Hematopoietic multipotent progenitor cell (in vitro differentiated cells): ENCODE data around the gene WWOX.

GRCh38 chr16:75647917-75648832, 602 bp downstream of the TERF2IP start:
- CAGE, long polyA plus RNA, result start-site peak on the minus strand at chr16:75648569-75648663, 176 reads

GRCh38 chr16:75653814-75654783, 6.5 kb downstream of the TERF2IP start:
- CAGE, long polyA plus RNA, result no peak

DNA sequence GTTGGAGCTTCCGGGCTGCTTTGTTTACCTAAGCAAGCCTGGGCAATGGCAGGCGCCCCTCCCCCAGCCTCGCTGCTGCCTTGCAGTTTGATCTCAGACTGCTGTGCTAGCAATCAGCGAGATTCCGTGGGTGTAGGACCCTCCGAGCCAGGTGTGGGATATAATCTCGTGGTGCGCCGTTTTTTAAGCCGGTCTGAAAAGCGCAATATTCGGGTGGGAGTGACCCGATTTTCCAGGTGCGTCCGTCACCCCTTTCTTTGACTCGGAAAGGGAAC, 101.1 kb upstream of the CPHXL start:
- CAGE, long polyA plus RNA, result no peak

DNA sequence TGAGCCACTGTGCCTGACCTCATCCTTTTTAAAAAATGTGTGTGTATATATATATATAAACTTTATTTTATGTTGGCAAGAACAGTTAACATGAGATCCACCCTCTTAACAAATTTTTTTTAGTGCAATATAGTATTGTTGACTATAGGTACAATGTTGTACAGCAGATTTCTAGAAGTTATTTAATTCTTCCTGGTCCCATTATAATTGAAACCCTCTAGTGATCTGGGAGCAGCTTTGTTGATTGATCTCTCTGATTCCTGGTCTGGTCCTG, 254.2 kb upstream of the CNTNAP4 start:
- CAGE, long polyA plus RNA, result no peak

DNA sequence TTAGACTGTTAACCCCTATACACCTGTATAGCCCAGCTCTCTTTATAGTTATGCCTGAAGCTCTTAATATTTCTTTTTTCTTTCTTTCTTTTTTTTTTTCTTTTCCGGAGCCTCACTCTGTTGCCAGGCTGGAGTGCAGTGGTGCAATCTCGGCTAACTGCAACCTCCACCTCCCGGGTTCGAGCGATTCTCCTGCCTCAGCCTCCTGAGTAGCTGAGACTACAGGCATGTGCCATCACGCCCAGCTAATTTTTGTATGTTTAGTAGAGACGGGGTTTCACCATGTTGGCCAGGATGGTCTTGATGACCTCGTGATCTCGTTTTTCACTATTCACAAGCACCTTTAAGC, 15.8 kb downstream of the CNTNAP4 start:
- CAGE, long polyA plus RNA, result no peak

GRCh38 chr16:77192044-77192436, 1.1 kb downstream of the MON1B start:
- CAGE, long polyA plus RNA, result no peak

DNA sequence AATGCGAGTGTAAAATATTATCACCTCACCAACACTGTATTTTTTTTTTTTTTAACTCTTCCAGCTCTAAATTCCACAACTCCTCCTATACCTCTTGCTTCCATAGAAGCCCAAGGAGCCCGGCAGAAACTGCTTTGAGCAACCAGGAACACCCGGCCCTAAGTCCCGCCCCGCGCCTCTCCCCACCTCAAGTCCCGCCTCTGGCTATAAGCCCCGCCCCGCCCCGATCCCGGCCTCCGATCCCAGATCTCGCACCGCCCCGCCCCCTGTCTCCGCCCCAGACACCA, 208 bp upstream of the NUDT7 start:
- CAGE, long polyA plus RNA, result no peak

DNA sequence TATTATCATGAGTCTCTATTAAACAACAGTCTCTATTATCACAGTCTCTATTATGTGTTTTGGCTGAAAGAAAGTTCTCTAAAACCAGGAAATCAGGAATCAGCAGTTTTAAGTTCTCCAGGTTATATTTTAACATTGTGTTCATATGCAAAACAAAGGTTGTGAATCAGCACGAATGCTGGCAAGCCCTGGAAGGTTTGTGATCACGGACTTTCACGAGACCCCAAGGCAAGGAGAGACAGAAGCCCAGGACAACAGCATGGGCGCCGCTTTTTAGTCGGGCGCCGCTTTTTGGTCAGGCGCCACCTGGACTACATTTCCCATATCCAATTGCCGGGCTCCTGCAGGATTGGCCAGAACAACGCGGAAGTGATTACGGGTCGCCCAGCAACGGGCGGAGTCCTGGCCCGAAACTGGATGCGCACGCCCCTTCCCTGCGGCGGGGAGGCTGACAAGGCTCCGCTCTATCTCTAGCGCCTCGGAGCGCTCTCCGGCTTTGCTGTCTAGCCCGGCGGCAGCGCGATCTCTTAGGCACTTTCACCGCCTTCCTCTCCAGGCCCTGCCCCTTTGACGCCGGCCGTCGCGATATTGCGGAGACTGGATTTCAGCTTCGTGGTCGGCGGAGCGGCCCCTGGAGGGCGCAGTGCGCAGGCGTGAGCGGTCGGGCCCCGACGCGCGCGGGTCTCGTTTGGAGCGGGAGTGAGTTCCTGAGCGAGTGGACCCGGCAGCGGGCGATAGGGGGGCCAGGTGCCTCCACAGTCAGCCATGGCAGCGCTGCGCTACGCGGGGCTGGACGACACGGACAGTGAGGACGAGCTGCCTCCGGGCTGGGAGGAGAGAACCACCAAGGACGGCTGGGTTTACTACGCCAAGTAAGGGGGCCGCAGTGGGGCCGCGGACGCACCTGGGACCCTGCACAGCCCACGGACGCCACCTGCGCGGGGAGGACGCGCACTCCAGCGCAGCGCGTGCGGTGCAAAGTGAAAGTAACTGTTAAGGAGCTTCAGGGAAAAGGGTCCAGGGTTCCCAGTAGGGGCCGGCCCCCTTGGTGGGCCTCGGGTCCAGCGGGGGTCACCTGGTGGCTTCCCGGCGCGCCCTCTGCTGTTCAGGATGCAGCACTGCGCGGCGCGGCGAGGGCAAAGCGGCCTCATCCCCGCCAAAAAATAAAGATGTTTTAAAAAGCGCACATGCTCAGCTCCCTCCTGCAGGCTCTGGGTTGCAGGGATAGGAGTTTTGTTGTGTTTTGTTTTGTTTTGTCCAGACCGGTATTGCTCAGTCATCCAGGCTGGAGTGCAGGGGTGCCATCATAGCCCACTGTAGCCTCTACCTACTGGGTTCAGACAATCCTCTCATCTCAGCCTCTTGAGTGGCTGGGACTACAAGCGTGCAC, at the start of gene WWOX:
Gene WWOX, plus strand, starts transcription at position 641 of the 1,390 bp plus-strand sequence.
- CAGE, long polyA plus RNA, result start-site peak on the plus strand centred at position 703 of the sequence, 27 bp wide, 33 reads

DNA sequence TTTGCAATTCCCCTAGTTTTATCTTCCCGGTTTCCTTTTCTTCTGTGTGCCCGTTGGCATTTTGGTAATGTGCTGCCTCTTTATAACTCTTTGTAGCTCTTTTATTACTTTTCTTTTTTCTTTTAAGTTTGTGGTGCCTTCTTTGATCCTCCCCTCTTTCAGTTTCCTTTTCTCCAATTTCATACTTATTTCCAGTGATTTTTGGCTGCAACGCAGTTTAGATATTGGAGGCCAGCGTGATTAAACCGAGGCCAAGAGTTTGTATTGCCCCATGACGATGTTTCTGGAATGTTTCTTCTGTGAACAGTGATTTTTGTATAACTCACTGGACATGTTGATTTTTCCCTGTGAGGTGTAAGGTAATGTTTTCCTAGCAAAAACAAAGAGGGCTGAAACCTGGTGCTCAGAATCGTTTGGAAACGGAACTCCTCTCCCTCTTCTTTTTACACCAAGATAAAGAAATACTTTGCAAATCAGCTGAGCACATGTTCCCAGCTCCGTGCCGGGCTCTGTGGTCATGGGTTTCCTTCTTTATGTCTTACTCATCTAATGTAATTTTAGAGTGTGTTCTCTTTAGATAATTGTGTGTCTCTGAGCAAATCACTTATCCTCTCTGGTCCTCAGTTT, 344.3 kb downstream of the WWOX start:
- CAGE, long polyA plus RNA, result no peak

DNA sequence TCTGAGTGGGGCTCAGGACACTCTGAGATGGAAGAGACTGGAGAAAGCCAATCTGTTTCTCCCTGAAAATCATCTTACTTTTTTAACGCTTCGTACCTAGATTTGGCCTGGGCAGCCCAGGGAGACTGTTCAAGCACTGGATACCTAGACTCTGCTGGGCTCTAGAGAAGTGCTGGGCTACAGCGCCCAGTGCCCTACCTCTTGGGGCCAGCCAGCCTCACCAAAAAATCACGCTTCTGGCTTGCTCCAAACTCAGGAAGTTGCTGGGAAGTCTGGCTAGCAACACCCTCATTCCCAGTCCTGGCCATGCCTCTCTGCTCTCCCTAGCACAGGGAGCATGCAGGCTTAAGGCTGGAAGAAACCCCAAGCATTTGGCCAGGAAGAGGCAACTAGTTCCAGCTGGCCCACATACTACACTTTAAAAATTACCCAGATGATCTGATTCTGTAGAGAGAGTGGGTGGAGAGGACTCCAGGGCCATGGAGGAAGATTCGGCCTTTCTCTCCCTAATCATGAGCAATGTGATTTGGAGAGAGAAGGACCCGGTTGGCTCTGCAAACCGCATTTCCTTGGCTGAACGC, 406.0 kb downstream of the WWOX start:
- CAGE, long polyA plus RNA, result no peak

DNA sequence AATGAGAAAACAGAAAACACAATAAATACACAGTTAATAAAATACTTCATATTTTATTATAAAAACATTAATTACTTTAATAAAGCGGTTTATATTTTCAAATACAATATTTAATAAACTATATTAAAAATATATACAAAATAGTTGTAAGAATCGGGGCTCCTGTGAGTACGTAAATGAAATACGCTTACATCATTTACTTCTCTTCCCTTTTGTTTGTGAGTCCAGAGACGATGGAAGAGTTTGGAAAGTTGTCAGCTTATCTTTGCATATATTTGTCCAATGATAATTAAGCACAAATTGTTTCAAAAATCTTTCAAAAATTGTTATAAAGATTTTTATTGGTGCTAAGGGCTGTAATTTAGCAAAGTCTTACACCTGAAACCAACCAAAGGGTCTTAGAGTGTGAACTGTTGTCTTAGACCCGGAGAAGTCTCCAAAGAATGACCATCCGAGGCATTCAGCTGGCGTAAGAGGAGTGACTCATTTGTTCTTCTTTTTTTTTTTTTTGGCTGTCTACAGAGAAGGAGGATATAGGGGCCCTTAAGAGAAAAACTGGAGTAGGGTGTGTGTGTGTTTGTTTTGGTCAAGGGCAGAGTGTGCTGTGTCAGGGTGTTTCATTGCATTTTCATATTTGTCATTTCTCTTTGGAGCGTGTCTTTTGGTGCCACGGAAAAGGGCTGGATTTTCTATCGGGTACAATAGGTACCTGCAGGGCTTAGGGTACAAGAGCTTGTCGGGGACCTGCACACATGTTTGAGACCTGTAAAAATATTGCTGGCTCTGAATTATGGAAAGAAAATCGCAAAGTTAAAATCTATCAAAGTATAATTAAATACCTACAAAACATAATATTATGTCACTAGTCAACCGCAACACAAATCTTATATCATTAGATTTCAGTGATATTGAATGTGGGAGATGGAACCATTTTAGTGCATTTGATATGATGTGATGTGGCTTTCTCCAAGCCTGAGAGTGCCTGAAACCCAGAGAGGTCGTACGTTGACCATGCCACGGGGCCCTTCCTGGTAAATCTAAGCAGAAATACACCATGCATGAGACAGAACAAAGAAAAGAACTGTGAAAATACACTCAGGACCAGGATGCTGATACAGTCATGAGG, 508.1 kb downstream of the WWOX start:
- CAGE, long polyA plus RNA, result no peak

- CAGE, long polyA plus RNA, result no peak
These were observed 510.1 kb downstream of the WWOX start for GRCh38 chr16:78609283-78610299.

- CAGE, long polyA plus RNA, result no peak
These were observed 564.0 kb downstream of the WWOX start for GRCh38 chr16:78663449-78663865.

GRCh38 chr16:78815488-78816269, 716.2 kb downstream of the WWOX start:
- CAGE, long polyA plus RNA, result no peak

DNA sequence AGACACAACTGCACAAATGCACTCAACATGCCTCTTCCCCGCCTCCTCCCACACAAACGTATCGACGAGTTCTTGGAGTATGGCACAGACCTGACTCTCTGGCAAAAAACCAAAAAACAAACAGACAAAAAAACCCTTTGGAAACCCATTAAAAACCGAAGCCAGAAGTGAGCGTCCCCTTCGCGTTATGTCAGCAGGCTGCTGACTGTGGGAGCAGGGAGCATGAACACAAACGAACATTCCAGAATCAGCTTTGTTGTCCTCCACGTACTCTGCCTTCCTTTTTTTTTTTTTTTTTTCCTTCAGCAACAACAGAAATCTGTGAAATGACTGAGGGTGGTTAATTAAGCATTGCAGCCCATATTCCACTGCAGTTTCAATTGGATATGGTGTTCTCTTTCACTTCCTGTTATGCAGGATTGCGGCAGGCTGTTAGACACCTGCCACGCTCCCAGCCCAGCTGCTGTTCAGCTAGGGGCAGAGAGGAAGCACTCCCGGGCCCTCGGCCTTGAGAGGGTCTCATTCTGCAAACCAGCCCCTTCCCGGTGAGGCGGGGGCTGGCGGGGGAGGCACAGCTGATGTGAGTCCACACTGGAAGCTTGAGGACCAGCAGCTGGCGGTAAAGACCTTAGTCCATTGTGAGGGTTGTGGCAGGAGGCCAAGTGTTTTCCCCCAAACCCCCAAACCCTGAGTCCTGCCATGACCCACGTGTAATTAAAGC, 313.5 kb downstream of the MAF start:
- CAGE, long polyA plus RNA, result no peak

DNA sequence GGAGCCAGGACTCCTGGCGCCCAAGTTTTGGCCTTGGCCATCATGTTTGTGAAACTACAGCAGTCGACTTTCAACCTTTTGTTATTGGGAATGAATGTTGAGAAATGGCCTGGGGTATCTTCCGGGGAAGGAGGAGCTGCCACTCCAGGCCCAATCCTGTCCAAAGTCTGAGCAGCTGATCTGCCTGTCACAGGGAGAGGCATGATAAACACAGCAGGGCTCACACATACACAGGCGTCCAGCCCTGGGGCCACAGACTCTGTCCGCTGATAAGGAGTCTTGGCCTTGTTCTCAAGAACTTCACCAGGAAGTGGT, 199.8 kb downstream of the MAF start:
- CAGE, long polyA plus RNA, result no peak

- CAGE, long polyA plus RNA, result no peak
These were observed 95.1 kb downstream of the MAF start for GRCh38 chr16:79505403-79505888.

DNA sequence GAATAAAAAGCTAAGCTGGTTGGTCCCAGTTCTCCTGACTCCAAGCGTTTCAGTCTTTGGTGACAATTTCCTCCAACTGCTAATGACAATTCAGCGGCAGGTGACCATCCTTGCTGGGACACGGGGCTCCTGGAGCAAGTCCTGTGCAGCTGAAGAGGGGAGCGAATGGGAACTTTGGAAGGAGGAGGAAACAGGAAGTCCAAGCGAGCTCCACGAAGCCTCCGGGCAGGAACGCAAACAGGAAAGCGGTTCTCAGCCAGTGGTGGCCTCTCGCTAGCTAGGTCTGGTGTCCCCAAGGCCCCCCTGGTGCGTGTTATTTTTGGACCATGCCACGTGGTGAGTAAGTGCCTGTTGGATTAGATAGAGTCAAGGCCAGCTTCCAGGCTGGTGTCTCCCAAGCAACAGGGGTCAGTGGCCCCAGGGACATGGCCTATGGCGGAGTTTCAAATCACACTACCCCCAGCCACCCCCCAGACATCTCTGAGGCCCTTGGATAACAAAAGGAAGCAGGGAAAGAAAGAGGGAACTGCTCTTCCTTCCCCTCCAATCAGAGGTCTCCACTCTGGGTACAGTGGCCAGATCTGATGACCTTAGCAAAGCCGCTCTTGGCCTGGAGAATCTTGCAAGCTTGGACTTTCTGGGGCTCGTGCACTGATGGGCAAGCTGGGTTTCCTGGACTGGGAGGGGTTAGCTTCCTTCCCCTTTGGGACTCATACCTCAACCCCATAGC, 58.3 kb downstream of the MAF start:
- CAGE, long polyA plus RNA, result no peak

GRCh38 chr16:79723294-79724423, 123.1 kb upstream of the MAF start:
- CAGE, long polyA plus RNA, result no peak

DNA sequence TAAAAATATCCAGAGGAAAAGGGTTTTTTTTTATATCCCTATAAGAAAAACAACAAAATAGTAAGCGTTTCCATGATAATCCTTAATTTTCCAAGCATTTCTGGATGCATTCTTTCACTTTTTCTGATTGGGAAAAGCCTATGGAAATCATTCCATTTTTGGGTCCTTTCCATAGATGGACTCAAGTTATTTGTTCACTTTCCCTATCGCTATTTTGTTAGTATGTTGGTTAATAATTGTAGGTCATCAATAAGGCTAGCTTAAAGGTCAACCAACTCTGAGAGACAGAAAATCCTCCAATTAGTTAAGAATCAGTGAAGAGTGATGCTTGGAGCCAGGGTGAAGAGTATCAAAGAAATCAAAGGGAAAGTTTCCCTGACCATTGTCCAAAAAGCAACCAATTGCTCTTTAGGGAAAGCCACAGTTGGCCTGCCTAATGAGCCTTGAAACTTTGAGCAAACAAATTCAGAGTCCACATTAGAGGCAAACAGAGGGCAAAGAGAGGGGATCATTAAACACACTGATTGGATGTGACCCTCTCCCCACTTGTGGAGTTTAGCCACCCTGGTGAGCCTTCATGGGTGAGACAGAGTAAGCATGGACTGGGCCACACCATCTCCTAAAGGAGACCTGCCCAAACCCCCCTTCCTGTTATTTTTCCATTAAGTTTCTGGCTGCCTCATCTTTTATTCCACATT, 133.4 kb upstream of the DYNLRB2 start:
- CAGE, long polyA plus RNA, result no peak